HCT116 (cell line): ENCODE measurements around a stretch of chr14.

- RRBS: no CpG with 5 or more reads among the region's 11 CpGs
Measured at GRCh38 chr14:65927880-65928467, 515.4 kb downstream of the FUT8 start.

DNA sequence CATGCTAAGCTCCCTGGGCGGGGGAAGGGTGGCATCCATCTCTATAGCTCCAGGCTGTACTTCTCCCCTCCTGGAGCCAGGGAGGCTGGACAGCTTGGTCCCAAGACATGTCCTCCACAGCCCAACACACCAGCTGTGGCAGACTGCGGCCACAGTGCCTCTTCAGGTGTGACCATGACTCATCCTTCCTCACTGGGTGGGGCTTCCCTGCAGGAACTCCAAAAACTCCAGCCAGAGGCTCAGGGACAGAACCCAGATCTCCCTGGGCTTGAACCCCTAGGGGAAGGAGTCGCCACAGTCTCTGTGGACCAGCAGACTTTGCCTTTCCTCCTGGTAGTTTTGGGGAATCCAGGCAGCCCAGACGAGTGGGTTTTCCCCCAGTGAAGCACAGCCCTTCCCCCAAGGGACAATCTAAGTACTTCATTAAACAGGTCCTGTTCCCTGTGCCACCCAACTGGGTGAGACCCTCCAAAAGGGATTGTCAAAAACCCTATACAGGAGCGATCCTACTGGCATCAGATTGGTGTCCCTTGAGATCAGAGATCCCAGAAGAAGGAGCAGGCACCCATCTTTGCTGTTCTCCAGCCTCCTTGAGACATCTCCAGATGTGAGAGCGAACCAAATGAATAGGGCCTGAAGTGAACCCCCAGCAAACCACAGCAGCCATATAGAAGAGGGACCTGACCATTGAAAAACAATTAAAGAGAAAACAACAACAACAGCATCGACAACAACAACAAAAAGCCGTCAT lies 194.1 kb downstream of the GPHN start:
- RRBS: no CpG with 5 or more reads among the region's 8 CpGs

DNA sequence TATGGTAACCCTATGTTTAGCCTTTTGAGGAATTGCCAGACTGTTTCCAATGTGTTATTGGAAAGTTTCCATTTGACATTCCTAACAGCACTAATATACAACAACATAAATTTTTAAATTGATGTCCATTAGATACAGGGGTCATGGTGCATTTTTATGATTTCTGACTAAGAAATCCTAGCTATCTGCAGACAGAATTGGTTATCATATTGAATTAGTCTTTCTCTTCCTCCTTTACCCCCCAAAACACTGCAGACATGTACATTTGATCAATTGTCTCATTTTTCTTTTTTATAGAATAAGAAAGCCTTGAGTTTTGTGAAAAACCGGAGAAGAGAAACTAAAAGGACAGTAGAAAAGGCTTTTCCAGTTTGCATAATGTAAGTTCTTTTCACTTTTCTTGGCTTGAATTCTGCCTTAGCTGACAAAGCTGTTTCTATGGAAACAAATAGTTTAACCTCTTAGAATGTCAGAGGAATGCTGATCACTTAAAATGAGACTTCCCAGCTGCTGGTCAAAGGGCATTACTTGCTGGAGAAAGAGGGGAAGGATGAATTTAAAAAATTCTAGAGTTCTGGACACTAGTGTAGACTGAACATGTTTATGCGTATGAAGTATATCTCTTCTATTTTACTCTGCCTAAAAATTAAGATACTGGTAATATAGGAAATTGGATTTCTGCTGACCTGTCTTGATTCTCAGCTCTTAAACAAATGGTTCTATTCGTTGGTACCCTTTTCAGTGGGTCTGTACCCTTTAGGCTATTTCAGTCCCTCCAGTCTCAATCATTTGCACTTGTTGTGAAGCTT lies 28.4 kb downstream of the PALS1 start:
- RRBS: no CpG with 5 or more reads among the region's 3 CpGs

- RRBS: no CpG with 5 or more reads among the region's 11 CpGs
Measured at GRCh38 chr14:67392413-67392977, 19.5 kb downstream of the PLEK2 start.

GRCh38 chr14:67917131-67917652 lies 97.6 kb downstream of the RAD51B start:
- RRBS: no CpG with 5 or more reads among the region's 8 CpGs

DNA sequence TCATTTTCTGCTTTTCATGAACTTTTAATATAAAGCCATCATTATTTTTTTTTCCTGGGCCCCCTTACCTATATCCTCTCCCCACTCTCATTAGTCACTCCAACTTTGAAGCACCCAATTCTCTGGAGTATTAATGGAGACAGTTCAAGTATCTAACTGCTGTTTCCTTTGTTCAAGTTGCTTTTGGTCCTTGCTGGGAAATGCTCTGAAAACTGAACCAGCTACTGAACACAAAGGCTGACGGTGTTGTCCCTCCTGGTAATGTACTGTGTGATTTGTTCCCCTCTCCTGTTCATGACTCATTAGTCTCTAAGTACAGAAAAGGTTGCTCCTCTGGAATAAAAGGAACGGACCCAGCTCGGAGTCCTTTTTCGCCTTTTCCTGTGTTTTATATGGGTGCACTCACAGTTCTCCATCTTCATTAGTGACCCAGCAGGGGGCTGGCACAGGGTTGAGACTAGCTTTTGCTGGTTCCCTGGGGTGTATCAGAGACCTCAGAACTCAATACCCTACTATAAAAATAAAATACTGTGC lies 269.5 kb downstream of the RAD51B start:
- RRBS: no CpG with 5 or more reads among the region's 4 CpGs

DNA sequence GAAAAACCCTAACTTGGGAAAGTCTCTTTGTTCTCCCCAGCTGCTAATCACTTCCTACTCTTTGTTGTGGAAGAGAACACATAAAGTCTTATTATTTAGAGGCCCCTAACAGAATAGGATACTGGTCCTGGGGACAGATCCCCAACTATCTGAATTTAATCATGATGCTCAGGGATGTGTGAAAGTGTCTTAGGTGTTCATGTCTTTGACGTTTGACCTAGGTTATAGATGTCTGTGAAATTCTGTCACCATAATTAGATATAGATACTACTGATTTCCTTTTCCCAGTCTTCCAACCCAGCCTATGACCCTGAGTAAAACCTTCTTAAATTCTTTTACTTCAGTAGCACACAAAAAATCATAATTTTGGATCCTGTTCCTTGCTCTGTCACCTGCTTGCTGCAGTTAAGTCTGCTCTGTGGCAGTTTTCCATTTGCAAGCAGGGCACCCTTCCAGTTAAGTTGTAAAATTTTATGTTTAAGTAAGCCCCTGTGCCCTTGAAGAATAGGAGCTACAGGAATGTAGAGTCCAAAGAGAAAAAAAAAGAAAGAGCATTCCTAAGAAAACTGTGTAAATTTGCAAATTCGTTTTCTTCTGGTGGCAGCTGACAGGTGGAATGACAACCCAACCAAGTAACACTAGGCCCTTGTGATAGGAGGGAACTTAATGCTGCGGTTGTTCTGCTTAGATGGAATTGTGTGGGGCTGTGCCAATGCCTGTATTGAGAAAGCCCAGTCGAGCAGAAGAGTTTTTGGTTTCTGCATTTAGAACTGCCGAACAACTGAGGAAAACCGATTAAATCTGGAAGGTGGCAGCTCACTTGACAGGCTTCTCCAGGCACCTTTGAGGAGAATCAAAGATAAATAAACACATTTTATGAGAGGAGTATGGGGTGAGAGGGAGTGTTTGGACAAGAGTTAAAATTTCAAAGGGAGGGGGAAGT lies 279.8 kb downstream of the RAD51B start:
- RRBS: no CpG with 5 or more reads among the region's 6 CpGs

DNA sequence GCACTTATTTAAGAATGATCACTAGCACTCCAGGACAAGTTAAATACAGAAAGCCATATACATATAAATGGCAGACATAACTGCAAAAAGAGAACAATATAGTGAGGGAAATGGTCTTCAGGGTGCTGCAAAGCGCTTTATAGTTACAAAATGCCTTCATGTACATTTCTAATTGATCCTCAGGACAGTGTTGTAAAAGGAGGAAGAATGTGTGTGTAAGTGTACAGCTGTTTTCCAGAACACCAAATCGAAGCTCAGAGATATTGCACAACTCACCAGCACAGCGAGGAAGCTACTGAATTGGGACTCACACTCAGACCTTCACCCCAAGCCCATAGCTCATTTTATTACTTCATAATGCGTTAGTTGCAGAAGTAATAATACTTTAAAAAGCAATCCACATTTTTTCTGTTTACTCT lies 428.2 kb downstream of the RAD51B start:
- RRBS: no CpG with 5 or more reads among the region's 4 CpGs

DNA sequence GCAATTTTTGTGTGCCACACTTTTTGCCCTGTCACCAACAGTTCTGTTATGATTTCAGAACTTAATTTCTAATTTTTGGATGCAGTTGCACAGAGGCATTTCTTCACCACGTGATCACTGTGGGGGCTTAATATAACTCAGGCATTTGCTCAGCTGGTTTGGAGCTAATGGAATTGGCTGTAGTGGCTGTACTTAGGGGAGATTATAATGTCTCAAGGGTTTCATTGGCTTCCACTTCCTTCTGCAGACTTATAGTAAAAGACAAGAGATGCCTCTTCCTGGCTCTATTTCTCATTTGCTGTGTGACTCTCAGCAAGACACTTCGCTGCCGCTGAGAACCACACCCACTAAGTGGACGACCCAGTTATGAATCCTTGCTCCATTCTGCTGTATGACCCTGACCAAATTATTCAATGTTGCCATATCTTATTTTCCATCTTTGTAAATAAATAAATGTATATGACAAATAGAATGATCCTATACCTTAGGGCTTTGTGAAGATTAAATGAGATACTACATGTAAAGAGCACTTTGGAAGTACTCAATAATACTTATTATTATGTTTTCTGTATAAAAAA lies 452.5 kb downstream of the RAD51B start:
- RRBS: no CpG with 5 or more reads among the region's 4 CpGs

GRCh38 chr14:68285314-68286156 lies 466.0 kb downstream of the RAD51B start:
- RRBS: no CpG with 5 or more reads among the region's 11 CpGs

DNA sequence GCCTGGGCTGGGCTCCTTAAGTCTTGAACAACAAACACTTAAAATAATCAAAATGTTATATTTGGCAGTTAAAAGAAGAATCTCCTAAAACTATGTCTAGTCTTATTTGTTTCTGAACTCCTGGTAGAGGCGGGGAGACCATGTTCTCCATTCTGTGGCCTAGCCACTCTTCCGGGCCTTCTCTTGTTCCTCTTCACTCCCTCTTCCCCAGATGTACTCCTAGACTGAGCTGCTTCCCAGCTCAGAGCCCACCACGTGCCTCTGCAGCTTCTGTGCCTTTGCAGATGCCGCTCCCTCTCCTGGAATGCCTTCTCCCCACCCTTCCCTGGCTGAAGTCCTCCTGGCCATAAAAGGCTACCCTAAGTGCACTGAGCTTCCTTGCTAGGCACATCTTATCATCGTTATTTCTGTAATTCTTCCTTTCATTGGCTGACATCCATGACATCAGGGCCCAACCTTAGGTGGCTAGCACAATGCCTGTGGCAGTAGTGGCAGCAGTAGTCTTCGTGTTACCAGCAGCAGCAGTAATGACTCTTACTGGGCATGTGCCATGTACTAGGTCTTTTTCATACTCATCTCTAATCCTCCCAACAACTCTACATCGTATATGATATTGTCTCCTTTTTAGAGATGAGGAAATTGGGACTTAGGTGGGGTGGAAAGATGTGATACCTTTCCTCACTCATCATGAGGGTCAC lies 432.7 kb downstream of the ZFP36L1 start:
- RRBS: no CpG with 5 or more reads among the region's 7 CpGs

DNA sequence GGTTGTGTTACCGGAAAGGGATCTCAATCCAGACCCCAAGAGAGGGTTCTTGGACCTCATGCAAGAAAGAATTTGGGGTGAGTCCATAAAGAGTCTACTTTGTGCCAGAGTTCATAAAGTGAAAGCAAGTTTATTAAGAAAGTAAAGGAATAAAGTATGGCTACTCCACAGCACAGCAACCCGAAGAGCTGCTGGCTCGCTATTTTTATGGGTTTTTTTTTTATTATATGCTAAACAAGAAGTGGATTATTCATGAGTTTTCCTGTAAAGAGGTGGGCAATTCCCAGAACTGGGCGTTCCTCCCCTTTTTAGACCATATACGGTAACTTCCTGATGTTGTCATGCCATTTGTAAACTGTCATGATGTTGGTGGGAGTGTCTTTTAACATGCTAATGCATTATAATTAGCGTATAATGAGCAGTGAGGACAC lies 372.6 kb downstream of the ZFP36L1 start:
- RRBS: no CpG with 5 or more reads among the region's 6 CpGs

DNA sequence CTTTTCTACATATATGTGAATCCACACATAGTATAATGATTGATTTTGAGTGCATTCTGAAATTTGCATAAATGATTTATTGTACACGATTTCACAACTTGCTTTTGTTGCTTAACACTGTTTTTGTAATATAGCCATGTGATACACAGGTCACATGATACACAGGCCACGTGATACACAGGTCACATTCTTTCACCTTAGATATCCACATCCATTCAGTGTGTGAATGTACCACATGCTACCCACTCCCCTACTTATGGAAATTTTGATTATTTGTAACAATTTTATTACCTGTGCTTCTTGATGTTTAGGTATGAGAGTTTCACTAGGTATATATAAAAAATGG lies 319.0 kb downstream of the ZFP36L1 start:
- RRBS: no CpG with 5 or more reads among the region's 2 CpGs

DNA sequence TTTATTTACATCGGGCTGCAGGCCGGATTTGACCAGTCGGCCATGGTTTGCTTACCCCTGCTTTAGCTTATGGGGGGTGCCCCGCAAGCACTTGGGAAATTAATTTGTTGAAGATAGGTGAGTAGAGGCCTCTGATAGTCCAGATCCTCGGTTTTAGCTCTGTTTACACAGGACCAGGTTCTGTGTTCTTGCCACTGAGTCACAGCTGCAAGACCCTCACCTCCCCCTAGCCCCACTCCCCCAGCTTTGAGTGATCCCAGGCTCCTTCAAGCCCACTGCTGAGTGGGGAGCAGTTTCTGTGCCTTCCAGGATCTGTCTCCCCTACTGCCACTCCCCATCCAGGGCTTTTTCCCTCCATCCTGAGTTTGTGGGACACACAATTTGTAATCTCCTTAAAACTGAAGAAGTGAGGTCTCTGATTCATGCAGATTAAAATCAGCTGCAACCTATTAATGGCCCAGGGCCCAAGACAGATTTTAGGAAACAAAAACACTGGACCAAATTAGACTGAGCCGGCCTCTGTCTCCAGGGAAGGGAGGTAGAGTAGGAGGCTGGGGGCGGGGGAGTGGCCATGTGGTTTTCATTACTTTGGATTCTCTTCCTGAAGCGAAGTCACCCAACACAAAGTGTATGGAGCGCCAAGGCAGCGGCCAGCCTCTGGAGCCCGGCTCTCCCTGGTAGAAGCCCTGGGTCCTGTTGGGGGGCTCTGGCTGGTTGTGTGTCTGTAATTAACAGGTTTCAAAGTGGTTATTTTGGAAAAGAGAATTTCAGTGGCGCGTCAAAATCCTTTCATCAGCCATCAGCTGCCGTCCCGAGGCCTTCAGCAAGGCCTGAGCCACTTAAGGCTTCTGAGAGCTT lies 282.8 kb downstream of the ZFP36L1 start:
- RRBS: no CpG with 5 or more reads among the region's 15 CpGs

- RRBS: 19% methylated on average over 3 of the region's 6 CpGs
Measured at GRCh38 chr14:68546864-68547339, 246.0 kb downstream of the ZFP36L1 start.

- RRBS: no CpG with 5 or more reads among the region's 7 CpGs
Measured at GRCh38 chr14:68550856-68551779, 241.7 kb downstream of the ZFP36L1 start.

- RRBS: no CpG with 5 or more reads among the region's 19 CpGs
Measured at GRCh38 chr14:68564081-68564760, 228.6 kb downstream of the ZFP36L1 start.

- RRBS: no CpG with 5 or more reads among the region's 6 CpGs
Measured at GRCh38 chr14:68565890-68566724, 226.8 kb downstream of the ZFP36L1 start.

DNA sequence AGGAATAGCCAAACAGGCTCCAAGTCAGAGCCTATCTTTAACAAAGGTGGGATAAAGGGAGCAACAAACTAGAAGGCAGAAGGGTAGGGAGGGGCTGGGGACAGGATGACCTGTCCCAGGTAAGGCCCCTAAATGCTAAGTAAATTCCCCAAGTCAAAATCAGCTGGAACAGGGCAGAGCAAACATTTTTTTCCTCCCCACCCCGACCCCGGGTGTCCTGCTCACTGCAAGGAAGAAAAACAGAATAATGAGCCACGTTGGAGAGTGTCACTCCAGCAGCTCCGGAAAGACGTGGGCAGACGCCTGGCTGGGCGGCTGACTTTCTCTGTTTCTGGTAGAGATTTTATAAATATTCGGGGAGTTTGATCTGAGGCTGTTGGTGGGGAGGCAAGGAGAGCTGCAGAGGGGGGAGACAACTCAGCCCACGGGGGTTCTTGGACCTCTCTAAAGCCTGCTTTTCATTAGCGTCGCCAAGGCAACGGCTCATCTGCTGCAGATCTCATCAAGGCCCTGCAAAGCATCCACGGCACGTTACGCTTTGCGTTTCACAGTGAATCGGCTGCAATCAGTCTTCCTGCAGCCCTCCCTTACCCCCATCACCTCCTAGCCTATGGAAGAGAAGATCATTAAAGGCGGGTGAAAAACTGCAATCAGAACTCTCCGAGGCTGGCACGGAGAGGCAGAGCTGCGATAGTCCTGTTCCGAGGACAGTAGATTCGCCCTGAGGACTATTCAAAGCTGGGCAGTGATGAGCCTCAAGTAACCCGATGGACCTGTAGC lies 207.2 kb downstream of the ZFP36L1 start:
- RRBS: 91% methylated on average over 3 of the region's 24 CpGs

- RRBS: no CpG with 5 or more reads among the region's 14 CpGs
Measured at GRCh38 chr14:68633326-68633836, 159.5 kb downstream of the ZFP36L1 start.